ENCODE measurements around the gene TOR1B.

GRCh38 chr9:129709458-129710065 lies 43.3 kb downstream of the PTGES start:
- RRBS, result 58% methylated on average over 3 of the region's 16 CpGs

GRCh38 chr9:129802661-129803934 lies at the start of gene TOR1B:
Gene TOR1B (plus strand): TSS chr9:129803184.
- RRBS, result 1% methylated on average over 20 of the region's 114 CpGs

- RRBS, result 71% methylated on average over 7 of the region's 33 CpGs
Observed at GRCh38 chr9:129868795-129869600, 33.7 kb downstream of the USP20 start.

DNA sequence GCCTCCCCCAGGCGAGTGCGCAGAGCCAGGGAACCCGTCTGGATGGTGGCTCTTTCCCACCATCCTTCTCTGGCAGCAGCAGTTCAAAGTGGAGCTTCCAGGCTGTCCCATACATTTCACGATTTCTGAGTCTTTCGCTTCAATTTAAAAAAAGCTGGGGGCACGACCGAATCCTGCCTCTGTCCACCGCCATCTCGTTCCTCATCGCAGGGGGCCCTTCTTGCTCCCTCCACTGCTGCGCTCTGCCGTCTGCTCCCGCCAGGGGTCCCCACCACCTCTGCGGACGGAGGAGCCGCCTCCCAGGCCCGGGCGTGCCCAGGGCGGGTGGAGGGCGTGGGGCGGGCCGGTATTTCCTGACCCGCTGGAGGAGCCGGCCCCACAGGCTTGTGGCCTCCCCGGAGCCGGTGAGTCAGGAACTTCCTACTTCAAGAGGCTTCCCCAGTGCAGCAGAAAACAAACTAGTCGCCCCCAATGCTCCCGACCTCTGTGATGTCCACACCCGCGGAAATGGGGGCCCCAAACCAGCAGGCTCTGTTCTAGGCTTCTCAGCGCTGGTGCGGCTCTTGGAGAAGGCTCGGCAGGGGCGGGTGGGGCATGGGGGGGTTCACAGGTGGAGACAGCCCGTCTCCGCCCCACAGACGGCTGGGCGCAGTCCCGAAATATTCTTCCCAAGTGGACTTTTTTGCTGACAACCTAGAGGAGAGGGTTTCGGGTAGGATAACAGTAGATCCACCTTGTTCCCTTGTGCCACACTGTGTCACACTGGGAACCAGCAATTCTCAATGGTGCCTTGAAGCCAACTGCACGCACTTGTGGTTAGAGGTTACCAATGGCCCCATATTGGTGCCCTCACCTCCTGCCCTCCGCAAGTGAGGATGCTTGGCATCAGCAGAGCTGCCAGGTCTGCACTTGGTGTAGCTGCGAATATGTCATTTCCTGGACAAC lies 50.6 kb downstream of the USP20 start:
- RRBS, result 3% methylated on average over 6 of the region's 43 CpGs

DNA sequence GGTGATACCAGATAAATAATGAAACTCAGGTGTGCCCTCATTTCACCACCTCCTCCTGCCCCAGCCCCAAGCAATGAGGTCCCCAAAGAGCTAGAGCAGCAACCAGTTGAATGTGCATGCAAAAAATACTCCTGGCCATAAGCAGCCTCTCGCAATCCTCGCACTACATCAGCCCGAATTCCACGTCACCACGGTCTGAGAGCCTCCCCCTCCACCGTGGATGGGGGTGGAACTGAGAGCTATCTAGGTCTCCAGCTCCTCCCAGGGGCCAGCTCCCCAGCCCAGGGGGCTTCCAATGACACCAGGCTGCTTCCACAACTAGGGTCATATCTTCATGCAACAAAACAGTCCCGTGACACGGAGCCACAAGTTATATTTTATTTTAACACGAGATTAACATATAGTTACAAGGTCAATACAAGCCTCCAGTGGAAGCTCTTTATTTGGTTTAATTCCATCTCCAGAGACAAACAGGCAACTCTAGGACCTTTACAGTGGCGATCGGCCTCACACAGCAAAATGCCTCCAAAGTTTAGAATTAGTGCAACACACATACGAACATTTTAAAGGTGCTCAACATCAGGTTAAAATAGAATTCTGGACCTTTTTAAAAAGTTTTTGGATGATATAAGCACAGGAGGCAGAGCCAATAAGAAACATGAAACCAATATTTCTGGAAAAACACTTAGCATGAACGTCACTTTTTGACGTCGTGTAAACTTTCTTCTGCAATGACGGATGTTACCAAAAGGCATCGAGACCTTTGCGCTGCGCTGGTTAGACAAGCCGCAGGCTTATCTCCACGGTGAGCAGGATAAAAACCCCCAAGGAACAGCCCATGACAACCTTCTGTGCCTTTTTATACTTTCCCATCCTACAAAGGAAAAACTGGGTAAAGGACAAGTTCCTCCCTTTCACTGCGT lies 51.8 kb downstream of the USP20 start:
- RRBS, result no CpG with 5 or more reads among the region's 22 CpGs

DNA sequence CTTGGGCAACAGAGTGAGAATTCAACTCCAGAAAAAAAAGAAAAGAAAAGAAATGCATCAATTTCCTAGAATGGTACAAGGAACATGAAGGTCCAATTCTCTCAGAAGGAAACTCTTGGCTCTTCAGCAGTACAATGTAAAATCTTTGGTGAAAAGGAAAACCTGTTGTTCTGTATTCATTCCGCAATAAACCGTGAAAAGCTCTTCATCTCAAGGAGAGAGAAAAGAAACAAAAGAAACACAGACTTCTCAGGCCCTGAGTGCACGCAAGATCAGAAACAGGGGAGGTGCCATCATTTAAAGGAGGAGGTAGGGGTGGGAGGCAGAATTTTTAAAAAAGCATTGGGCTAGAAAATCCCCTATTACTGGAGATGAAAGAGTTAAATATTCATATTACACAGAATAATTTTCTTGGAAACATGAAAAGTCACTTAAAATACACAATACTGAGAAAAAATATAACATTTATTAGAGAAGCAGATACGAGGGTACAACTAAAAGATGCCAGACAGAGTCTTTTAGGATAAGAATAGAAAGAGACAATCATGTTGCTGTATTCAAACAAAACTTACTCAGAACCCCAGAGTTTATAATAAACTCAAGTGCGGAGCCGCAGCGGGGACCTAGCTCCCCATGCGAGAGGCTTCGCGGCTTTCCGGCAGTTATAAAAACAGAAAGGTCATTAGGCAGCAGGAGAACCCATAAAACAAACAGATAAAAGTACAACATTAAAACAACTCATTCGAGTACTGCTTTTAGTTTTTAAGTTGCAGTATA lies 56.4 kb downstream of the USP20 start:
- RRBS, result no CpG with 5 or more reads among the region's 12 CpGs

DNA sequence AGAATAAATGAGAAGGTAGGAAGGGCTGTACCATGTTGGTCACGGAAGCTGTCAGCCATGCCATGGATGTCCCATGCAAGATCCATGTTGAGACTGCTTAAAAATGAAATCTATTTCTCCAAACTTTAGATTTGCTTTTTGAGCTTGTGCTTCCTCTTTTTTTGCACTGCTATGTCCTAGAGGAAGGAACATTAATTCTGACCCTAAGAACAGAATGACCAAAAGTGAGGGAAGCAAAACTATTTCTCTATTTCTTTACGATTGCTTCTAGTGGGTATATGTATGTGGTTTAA lies 84.5 kb downstream of the USP20 start:
- RRBS, result no CpG with 5 or more reads among the region's 2 CpGs

DNA sequence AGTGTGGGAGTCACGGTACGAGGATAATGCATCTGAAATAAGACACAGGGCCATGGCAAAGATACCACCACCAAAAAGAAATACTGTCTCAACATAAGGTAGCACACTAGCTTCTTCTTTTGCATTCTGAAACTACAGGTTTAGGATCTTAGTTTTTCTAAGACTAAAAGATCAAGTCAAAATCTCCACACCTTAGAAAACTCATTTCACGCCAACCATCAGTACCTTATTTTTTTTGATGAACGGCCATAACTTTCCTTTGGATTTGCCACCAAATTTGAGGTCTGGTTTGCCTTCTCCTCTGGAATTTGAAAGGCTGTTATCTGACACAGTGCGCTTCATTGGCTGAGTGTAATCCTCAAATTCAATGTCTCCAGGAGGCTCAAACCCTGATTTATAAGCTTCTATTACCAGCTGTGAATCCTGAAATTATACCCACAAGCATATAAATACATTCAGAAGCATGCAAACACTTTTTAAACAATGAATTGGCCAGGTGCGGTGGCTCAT lies 89.5 kb downstream of the USP20 start:
- RRBS, result no CpG with 5 or more reads among the region's 6 CpGs

DNA sequence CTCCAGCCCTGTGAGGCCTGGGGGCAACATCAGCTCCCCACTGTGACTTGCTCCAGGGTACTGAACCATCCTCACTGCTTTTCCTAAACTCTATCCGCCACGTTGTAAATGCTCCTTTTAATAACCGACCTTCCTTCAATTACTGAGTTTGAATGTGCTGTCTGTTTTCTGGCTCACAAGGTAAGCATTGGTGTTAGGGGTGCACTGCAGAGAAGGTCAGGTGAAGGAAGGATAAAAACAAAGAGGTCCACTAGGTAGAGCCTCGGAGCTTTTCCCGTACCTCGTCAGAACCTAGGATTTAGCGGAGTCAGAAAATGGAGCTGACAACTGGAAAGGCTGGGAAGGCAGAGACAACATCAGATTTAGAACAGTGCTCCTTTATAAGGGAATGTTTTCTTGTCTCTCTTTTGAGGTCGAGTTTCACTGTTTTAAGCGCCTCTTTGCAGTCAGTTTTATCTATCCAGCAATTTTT lies 80.7 kb downstream of the FNBP1 start:
- RRBS, result no CpG with 5 or more reads among the region's 9 CpGs

- RRBS, result 60% methylated on average over 1 of the region's 7 CpGs
Observed at GRCh38 chr9:129981608-129982015, 61.4 kb downstream of the FNBP1 start.

DNA sequence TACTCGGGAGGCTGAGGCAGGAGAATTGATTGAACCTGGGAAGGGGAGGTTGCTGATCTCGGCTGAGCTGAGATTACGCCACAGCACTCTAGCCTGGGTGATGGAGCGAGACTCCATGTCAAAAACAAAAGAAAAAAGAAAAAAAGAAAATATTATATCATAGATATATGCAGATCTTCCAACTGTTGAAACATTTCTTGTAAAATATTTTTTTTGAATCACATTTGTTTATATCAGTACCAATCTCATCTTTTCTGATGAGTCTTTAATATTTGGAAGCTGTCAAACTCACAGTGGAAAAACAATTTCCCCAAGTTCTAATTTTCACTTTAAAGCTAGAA lies 42.6 kb downstream of the FNBP1 start:
- RRBS, result no CpG with 5 or more reads among the region's 4 CpGs

GRCh38 chr9:130008379-130009010 lies 34.5 kb downstream of the FNBP1 start:
- RRBS, result no CpG with 5 or more reads among the region's 6 CpGs

- RRBS, result 91% methylated on average over 1 of the region's 35 CpGs
Observed at GRCh38 chr9:130235613-130236340, 29.8 kb upstream of the HMCN2 start.

DNA sequence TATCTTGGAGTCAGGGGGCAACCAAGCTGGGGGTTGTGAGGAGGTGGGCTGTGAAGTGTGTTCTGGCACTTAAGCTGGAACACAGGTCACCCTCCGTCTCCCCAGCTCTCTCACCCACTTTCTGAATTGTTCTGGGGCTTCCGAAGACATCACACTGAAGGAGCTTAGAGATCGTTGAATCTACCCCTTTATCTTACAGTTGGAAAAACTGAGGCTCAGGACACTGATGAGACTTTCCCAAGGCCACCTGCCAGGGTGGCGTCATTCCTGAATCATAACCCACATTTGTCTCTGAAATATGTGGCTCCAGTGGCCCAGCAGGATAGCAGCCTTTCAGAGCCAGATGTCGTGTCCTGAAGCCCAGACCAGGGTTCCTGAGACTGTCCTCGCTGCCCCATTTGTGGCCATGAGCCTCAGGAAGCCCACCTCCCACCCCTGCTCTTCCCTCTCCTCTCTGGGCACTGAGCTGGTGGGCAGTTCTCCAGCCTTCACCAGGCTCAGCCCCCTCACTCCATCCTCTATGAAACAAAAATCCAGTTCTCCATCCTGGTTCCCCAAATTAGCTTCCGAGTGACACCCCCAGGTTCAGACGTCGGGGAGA lies 2.3 kb downstream of the HMCN2 start:
- RRBS, result no CpG with 5 or more reads among the region's 9 CpGs

DNA sequence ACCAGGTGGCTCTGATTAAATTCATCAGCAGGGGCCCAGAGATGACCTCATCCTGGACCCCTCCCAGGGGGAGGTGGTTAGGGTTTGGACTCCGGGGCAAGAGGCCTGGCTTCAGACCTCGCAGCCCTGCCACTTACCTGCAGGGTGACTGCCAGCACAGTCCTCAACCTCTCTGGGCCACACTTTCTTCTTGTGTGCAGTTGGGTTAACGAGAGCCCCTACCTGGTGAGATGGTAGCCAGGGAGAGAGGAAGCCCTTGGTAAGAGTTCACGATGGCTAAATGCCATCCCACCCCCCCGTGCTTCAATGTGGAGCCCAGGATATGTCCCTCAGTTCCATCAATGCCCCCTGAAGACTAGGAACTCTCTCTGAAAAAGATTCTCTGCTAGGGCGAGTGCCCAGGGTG lies 23.8 kb downstream of the HMCN2 start:
- RRBS, result no CpG with 5 or more reads among the region's 6 CpGs

- RRBS, result no CpG with 5 or more reads among the region's 16 CpGs
Observed at GRCh38 chr9:130327497-130328148, 62.1 kb downstream of the HMCN2 start.

DNA sequence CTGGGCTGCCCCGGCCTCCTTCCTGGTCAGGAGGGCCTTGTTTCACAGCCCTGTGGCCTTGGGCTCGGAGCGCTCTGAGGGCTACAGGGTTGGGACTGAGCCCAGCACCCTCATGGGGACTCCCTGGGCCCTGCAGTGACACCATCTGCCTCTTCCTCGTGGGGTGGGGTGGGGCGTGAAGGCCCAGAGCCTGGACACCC lies 78.1 kb downstream of the HMCN2 start:
- RRBS, result no CpG with 5 or more reads among the region's 5 CpGs

GRCh38 chr9:130410501-130410955 lies 34.2 kb upstream of the ASS1 start:
- RRBS, result no CpG with 5 or more reads among the region's 18 CpGs

GRCh38 chr9:130438322-130438617 lies 6.5 kb upstream of the ASS1 start:
- RRBS, result no CpG with 5 or more reads among the region's 3 CpGs

- RRBS, result no CpG with 5 or more reads among the region's 4 CpGs
Observed at GRCh38 chr9:130595253-130595784, 15.9 kb downstream of the FUBP3 start.

Data from zone of skin (tissue), 1 donor.